ENCODE data around the genes ATOSA and RAB27A.

DNA sequence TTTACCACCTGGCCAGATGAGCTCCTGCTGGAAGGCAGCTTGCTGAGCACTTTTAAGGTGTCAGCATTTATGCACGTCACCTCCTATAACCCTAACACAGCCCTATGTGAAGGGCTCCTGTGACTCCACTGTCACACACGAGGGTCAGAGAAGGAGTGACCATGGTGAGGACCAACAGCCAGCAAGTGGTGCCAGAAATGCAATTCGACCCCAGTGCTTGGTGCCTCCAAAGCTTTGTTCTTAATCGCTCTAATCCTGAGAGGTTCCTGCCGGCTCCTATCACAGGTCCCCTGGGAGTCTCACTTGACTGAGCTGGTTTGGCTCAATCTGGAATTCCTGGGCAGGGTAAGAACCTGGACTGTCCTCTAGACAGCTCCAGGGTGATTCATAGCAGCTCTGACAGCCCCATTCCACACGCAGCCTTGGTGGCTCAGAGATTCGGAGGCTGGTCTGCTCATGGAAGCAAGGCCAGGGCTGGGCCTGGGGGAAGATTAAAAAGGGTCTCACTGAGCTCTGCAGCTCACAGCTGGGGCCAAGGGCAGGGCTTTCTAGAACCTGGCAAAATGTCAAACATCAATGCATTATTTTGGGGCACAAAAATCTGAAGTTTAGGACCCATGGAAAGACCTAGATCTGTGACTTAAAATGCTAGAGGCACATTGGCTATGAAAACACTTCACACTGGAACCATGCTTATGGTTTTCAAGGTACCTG is 37.9 kb downstream of the MYO5C start:
- PRO-cap: no peak

DNA sequence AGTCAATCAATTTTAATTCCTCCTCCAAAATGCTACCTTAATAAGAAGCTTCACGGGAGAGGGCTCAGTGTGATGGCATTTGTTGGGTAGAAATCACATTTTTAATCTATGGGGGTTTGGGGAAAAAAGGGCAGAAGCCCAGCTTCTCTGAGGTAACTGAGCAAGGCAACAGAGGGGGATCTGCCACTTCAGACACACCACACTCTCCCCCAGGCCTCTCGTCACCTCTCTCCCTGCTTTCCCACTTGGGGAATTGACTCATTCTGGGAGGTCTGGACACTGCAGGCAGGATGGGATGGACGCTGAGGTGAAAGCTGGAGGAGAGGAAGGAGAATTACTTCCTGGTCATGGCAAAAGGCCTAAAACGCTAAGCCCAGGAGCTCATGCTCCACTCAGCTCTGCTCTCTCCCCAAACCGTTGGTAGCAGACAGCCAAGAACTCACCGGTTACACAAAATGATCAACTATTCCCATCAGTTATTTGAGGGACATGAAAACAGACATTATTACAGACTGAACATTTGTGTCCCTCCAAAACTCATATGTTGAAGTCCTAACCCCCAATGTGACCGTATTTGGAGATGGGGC is 33.2 kb downstream of the MYO5C start:
- PRO-cap: no peak

DNA sequence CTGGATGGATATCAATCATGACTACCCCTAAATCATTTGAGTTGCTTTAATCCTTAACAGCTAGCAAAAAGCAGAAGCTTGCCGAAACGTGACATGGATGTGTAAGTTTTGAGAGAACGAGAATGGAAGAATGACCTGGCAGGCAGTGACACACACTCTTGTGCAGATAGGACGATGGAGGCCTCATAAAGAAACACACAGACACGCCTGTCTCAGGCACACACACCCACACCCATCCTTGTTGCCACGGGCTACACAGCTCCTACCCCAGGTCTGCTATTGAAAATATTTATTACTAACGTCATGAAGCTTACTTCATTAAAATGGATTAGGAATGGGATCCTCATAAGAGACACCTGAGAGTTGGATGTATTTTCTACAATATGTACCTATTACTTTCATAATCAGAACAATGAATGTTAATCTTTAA is 8.5 kb downstream of the MYO5C start:
- PRO-cap: no peak

GRCh38 chr15:52289449-52290296 is 5.9 kb downstream of the MYO5C start:
- PRO-cap: no peak

GRCh38 chr15:52518845-52519338 is 9.8 kb downstream of the MYO5A start:
- PRO-cap: no peak

DNA sequence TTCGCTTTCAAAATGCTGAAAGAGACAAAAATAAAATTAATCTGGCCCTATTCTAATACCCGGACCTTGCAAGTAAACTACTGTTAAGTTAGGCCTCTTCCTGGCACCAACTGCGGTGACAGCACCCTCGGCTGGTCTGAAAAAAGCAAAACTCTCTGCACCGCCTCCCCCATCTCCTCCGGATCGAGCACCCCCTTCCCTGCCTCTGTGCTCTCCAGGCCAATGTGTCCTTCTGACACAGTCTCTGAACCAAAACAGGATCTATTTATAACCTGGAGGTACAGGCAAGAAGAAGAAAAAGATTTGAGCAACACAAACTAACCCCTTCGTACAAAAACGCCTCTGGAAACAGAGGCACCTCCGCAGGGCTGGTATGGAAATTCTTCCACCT is 1.1 kb downstream of the ATOSA start:
- PRO-cap: bidirectional peak, plus-strand start outside the sequence, minus-strand start at position 112 of the sequence

- PRO-cap: bidirectional peak, plus-strand start at chr15:52679508, minus-strand start at chr15:52679353
Observed at GRCh38 chr15:52679078-52679582, at the start of gene ATOSA. Gene ATOSA, minus strand, starts transcription at chr15:52679388.

DNA sequence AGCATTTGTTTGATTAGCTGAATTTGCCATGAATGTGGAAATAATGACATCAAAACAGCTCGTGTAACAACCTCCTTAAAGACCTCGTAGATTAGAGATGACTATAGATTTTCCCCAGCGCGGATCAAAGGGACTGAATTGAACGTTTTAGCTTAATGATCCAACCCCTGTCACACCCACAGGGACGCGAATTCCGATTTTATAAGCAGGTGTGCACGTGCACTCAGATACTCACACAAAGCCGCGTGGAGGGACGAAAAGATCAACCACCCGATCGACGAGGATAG is 7.2 kb downstream of the ONECUT1 start:
- PRO-cap: no peak

DNA sequence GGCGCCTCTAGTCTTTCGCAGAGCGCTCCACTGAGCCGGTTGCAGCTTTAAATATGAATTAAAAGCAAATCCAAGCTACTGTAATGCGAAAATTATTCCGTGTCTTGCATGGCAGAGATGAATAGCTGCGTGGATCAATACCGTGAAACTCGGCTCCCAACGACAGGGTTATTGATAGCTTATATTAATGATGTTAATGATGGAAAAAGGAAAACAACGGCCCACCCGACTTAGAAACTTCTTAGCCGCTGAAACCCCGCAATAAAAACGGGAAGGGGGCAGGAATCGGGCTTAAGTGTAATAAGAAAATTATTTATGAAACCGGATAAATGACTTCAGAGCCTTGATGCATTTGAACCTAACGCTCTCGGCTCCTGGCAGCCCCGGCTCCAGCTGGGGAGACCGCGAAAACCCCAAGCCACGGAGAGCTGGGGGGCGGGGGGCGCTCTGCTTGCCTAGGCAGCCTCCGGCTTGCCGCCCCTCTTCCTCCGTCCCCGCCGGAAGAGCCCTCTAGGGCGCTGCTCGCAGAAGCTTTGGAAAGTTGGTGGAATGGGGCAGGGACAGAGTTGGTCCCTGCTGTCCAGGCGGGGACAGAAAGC is 7.6 kb upstream of the ONECUT1 start:
- PRO-cap: no peak

DNA sequence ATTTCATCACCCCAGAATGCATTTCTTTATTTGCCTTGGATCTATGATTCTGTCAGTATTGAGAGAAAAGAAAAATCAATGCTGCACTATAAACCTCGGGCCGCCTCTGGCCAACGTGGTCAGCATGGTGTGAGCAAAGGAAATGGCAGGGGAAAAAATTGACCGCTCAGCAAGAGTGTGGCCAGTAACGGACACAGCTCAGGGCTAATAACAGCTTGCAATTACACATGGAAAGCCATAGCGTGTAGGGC is 184.2 kb upstream of the ONECUT1 start:
- PRO-cap: unidirectional peak, plus-strand start at position 184 of the sequence

GRCh38 chr15:53445484-53445856 is 314.0 kb downstream of the WDR72 start:
- PRO-cap: bidirectional peak, plus-strand start at chr15:53445795, minus-strand start at chr15:53445652

- PRO-cap: bidirectional peak, plus-strand start at chr15:53448440, minus-strand start at chr15:53448446
Observed at GRCh38 chr15:53448042-53448620, 311.3 kb downstream of the WDR72 start.

DNA sequence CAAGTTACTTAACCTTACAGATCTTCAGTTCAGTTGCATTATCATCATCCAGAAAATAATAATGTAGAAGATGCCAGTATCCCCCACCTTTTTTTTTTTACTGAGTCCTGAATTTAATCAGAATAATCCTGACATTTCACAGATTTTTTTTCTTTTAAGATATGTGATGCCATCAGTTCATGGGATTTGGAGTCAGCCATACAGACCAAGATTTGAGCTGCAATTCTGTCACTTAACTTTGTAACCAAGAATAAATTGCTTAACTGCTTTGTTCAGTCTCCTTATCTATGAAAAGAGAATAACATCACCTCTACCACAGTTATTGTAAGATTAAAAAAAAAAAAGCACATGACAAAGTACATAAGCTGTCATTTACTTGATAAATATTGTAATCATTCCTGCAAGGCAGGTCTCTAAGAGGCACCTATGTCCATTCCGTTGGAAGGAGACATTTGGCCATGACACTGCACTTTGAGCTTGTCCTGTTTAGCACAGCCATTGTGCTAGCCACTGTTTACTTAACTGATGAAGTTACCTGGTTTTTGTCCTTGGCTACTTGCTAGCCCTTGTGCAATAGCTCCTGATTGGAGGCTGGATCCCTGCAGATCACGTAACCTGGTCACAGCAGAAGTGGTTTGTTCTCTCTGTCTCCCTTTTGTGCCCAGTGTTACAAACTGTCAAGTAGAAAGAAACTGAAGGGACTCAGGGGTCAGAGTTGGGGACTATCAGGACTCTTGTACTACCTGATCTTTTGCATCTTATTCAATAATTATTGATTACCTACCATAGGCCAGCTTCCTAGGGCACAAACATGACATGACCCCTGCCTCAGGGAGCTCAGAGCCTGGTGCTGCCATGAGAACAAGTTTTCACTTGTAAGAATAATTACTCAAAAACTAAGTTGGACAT is 306.0 kb downstream of the WDR72 start:
- PRO-cap: bidirectional peak, plus-strand start at position 433 of the sequence, minus-strand start at position 240 of the sequence; bidirectional peak, plus-strand start at position 684 of the sequence, minus-strand start at position 493 of the sequence

DNA sequence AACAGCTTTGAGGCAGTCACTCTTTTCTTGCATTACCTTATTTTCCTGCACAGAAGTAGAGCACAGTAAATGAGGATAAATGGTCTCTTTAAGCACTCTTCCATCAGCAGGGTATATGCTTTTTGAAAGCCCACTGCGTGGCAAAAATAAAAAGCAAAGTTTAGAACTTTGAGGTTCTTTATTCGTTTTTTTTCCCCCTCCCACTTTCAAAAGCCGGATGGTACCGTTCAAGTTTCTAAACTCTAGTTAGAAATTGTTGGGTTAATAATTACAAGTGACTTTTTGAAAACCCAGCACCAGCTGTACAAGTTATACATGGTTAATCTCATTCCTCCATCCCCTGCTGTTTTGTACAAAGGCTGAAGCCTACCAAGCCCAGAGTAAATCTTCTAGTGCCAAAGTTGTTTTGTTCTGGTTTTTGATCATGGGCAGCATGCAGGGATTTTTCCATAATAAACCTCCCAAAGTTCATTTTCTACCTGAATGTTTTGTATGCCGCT is 48.6 kb downstream of the WDR72 start:
- PRO-cap: bidirectional peak, plus-strand start at position 311 of the sequence, minus-strand start at position 208 of the sequence

- PRO-cap: no peak
Observed at GRCh38 chr15:53910861-53911466, 67.3 kb upstream of the UNC13C start.

DNA sequence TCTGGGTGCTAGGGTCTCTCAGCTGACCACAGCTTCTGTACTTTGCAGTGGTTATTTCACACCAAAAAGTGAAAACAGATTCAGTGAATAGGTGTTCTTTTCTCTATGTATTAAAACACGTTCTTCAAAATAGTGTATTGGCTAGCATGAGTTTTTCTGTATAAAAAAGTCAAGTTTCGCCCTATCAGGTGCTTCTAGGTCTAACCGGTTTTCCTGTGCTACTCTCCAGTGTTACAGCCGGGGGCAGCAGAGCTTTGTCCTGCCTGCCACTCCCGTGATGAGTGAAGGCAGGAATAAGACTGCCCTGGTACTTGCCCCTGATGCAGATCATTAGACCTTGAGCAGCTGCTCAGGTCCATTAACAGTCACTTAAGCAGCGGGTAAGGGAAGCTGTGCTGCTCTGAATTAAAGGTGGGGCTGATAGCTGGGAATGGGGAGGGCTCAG is 1.4 kb upstream of the UNC13C start:
- PRO-cap: no peak

GRCh38 chr15:54079830-54080299 is 101.6 kb downstream of the UNC13C start:
- PRO-cap: no peak

DNA sequence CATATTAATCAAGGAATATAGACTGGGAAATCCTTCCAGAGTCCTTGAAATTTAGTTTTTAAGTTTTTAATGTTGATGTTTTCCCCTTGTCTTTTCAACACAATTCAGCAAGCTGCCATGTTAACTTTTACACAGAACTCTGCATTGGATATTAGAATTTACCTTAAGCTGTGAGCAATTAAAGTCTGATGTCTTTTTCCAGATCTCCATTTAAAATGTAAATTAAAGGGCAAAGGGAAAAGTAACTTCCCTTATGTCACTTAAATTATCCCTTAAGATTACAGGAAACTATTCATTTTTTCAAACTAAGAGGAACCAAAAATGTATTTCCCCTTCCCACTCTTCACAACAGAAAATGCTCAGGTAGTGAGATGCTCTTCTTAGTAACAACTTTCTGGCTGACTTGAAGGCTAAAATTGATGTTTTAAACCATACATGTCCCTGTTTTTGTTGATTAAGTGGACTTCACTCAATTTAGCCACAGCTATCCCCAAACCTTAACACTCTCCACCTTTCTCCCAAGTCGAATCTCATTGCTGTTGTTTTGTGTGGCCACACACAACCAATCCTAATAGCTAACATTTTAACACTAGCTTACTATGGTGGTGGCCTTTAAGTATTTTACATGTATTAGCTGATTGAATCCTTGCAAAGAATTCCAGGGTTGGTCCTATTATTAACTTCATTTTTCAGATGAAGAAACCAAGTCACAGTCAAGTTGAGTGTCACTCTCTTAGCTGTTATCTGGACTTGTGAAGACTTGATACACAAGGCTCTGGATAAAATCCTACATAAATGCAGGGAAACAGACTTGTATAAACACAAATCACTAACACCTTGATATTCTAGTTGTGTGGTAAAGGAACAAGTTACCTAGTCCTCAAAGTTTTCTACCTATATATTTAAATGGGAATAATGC is 17.5 kb downstream of the RSL24D1 start:
- PRO-cap: no peak

GRCh38 chr15:55197281-55197579 is 489 bp upstream of the RSL24D1 start:
- PRO-cap: no peak

DNA sequence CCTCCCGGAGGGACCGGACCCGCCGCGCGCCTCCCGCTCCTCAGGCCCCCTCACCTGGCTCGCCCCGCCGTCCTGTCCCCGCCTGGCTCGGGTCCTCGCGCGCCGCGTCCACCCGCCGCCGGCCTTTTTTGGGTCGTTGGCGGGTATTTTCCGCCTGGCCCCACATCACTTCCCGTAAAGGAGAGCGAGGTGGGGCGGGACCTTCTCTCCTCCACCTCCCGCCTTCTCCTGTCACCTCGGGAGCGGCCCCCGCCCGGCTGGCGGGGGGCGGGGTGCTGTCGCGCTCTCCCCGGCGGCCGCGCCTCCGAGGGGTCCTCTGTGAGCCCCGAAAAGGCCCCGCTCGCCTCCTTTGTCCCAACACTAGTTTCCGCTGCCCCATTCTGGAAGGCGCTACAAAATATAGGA is at the start of gene RAB27A:
TSS of gene RAB27A (minus strand) at position 152 of the 405 bp plus-strand sequence.
- PRO-cap: bidirectional peak, plus-strand start at position 258 of the sequence, minus-strand start at position 130 of the sequence

All from left lobe of liver (tissue), 1 donor.